Mesenchymal stem cell of the bone marrow (primary cell): Measurements from ENCODE around the gene SYNGR2.

DNA sequence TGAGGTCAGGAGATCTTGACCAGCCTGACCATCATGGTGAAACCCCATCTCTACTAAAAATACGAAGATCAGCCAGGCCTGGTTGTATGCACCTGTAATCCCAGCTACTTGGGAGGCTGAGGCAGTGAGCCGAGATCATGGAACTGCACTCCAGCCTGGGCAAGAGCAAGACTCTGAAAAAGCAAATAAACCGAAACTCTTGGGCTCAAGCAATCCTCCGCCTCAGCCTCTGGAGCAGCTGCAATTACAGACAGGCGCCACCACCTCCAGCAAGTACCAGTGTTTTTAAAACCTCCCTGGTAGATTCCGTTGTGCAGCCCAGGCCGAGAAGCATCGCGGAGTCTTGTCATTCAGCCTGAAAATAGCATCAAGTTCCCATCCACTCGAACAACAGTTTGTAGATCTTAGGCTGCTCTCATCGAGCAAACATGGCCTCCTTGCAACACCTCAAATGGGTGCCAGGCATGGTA is 18.2 kb downstream of the TMC6 start:
- CAGE, long polyA plus RNA: no peak

DNA sequence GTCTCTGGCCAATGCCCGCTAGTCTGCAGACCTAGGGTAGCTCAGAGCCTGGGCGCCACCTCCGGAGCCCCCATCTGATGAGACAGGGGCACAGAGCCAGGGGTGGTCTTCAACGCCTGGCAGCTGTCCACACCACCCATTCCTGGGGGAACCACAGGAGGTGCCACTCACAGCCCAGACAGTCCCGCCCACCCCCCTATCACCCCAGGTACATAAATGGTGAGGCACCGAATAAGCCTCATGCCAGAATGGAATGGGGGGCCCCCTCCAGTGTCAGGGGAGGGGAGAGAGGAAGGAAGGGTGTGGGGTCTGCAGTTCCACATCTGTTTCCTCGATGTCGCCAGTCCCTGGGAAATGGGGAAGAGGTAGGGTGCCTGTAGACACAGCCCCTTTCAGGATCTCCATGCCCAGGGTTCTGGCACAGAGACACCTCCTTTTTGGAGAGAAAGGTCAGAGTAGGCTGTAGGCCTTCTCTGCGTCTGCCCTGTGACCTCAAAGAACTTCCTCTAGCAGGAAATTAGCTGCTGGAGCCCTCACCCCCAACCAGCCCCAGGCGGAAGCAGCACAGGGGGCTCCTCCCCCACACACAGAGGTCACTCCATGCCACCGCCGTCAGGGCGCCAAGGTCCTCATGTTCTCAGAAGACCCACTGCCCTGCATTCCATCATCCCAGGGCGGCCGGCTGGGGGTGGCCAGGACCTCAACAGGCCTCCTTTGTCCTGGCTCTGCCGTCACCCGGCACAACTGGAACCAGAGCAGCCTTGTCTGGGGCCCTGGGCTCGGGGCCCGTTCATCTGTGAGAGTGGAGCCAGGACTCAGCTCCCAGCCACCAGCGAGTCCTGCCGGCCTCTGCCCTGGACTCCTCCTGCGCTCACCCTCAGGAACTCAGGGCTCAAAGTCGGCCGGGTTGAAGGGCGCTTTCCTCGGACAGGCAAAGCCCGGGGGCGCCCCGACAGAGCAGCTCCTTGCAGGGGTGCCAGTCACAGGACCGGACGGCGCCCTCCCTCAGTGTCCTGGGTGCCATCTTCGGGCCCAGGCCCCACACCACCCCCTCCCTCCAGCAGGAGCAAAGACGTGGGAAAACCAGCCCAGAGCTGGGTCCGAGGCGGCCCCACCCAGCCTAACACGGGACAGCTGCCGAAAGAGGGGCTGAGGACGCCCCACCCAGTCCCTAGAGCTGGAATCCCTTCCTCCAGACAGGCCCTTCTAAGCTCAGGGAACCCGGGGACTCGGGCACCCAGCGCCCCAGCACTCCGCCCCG is 1.3 kb downstream of the TMC6 start:
- CAGE, long polyA plus RNA: no peak

DNA sequence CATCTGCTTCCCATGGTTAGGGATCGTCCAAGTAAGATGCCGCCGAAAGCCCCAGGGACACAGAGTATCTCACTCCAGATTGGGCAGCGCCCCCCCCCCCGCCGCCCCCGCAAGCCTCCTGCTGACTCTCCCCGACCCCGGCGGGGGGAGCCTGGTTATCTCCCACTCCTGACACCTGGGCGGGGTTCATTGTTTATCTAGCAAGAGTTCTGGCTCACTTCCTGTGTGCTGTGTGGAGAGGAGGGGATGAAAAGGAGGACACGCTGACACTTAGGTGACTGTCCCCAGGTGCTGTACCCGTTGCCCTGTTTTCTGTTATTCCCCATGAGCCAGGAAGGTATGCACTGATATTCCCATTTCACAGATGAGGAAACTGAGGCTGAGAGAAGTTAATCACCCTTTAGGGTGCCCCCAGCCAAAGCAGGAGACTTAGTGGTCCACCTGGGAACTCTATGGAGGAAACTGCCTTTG is 508 bp upstream of the TMC6 start:
- CAGE, long polyA plus RNA: no peak

GRCh38 chr17:78131876-78132713 is 1.5 kb downstream of the TMC8 start:
- CAGE, long polyA plus RNA: no peak

DNA sequence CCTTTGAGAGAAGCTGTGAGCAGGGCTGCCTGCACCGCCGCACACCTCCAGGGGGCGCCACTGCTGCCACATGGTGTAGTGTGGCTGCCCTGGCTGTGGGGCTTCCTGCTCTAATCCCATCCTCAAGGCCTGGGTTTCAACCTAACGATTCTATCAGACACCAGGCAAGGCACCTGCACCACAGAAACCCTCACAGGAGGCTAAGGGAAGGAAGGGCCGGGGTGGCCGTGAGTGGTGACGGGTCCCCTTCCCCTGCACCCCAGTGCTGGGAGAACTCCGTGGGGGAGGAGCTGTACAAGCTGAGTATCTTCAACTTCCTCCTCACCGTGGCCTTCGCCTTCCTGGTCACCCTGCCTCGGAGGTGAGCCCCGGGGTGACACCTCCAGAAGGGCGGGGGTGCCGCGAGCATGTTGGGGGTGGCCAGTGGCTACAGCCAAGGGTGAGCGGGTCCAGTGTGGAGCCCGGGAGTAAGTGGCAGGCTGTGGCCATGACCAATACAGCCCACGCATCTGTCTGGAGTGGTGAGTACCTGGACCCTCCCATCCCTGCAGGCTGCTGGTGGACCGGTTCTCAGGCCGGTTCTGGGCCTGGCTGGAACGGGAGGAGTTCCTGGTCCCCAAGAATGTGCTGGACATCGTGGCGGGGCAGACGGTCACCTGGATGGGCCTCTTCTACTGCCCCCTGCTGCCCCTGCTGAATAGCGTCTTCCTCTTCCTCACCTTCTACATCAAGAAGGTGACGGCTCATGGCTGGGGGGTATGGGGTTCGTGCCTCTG is 7.1 kb downstream of the TMC8 start:
- CAGE, long polyA plus RNA: no peak

- CAGE, long polyA plus RNA: no peak
These were observed 7.1 kb upstream of the C17orf99 start for GRCh38 chr17:78138941-78139548.

DNA sequence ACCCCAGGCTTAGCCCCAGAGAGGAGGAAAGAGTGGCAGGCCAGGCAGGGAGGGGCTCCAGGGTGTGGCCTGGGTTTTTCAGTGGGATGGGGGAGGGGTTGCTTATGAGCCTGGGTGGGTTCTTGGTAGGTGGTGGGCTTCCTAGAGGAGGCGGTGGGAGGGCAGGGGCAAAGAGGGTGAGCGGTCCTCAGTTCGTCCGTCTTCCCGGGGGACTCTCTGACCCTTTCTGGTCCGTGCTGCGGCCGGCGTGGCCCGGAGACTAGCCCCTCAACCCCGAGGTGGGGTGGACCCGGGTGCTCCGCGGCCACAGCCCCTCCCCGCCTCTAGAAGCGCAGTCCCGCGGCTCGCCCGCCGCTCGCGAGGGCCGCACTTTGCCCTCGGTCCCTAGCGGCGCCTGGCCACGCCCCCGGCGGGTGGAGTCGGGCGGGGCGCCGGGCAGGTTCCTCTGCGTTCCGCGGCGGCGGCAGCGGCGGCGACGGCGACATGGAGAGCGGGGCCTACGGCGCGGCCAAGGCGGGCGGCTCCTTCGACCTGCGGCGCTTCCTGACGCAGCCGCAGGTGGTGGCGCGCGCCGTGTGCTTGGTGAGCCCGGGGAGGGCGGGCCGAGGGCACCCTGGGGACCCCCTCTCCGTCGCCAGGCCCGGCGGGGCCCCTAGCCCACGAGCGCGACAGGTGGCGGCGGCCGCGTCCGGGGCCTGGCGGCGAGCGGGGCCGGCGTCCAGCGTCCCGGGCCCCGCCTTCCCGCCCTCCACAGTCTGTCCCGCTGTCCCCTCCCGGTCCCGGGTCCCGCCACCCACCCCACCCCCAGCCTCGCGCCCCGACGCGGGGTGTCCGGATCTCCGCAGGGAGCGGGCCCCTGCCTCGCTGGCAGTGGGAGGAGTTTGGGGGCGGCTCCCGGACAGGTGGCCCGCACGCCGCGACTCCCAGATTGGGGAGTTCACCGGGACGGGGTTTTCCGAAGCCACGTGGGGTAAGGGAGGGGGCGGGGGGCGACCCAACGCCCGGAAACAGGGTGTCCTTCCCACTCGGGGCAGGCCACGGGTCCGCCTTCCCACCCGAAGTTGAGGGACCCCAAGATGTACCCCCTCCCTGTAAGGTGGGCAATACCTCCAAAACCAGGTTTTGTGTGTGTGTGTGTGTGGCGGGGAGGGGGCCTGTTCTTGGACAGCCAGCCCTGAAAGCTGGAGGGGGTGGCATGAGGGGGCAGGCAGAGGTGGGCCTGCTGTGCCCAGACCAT is at the start of gene SYNGR2:
Gene SYNGR2, plus strand, starts transcription at position 448 of the 1,237 bp plus-strand sequence.
- CAGE, long polyA plus RNA: no peak

DNA sequence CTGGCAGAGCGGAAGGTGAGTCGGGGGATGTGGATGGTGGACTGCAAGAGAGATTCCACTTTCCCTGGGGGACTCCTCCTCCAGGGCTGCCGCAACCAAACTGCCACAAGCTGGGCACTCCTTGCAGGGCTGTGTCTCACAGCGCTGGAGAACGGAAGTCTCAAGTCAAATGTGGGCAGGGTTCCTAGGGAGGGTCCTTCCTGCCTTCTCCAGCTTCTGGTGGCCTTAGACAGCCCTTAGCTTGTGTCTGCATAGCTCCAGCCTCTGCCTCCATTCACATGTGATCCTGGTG is 11.4 kb upstream of the BIRC5 start:
- CAGE, long polyA plus RNA: no peak

GRCh38 chr17:78226874-78227355 is 4.5 kb upstream of the TMEM235 start:
- CAGE, long polyA plus RNA: no peak

- CAGE, long polyA plus RNA: no peak
These were observed 20.0 kb downstream of the TMEM235 start for GRCh38 chr17:78251252-78251945.

GRCh38 chr17:78272594-78273326 is 41.3 kb downstream of the TMEM235 start:
- CAGE, long polyA plus RNA: no peak

DNA sequence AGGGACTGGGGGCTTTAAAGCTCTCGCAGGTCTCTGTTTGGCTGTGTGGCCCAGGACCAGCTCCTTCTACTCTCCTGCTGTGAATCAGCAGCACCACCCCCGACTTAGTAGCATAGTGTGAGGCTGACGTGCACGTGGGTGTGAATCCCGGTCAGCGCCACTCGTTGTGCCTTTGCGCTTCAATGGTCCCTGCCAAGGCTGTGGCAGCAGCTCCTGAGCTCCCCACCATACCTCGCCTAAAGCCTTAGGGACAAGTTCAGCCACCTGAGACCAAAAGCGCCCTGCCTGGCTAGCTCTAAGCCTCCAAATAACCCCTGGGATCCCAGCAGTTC is 50.1 kb downstream of the TMEM235 start:
- CAGE, long polyA plus RNA: no peak

- CAGE, long polyA plus RNA: no peak
These were observed 22.4 kb downstream of the SOCS3 start for GRCh38 chr17:78337283-78338056.

GRCh38 chr17:78342024-78342946 is 17.6 kb downstream of the SOCS3 start:
- CAGE, long polyA plus RNA: no peak

DNA sequence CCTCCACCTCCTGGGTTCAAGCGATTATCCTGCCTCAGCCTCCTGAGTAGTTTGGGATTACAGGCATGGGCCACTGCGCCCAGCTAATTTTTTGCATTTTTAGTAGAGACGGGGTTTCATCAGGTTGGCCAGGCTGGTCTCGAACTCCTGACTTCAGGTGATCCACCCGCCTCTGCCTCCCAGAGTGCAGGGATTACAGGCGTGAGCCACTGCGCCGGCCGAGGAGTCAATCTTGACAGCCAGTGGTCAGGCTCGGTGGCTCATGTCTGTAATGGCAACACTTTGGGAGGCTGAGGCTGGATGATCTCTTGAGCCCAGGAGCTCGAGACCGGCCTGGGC is 704 bp upstream of the PGS1 start:
- CAGE, long polyA plus RNA: no peak

- CAGE, long polyA plus RNA: no peak
These were observed 490 bp downstream of the PGS1 start for GRCh38 chr17:78378795-78379483.

DNA sequence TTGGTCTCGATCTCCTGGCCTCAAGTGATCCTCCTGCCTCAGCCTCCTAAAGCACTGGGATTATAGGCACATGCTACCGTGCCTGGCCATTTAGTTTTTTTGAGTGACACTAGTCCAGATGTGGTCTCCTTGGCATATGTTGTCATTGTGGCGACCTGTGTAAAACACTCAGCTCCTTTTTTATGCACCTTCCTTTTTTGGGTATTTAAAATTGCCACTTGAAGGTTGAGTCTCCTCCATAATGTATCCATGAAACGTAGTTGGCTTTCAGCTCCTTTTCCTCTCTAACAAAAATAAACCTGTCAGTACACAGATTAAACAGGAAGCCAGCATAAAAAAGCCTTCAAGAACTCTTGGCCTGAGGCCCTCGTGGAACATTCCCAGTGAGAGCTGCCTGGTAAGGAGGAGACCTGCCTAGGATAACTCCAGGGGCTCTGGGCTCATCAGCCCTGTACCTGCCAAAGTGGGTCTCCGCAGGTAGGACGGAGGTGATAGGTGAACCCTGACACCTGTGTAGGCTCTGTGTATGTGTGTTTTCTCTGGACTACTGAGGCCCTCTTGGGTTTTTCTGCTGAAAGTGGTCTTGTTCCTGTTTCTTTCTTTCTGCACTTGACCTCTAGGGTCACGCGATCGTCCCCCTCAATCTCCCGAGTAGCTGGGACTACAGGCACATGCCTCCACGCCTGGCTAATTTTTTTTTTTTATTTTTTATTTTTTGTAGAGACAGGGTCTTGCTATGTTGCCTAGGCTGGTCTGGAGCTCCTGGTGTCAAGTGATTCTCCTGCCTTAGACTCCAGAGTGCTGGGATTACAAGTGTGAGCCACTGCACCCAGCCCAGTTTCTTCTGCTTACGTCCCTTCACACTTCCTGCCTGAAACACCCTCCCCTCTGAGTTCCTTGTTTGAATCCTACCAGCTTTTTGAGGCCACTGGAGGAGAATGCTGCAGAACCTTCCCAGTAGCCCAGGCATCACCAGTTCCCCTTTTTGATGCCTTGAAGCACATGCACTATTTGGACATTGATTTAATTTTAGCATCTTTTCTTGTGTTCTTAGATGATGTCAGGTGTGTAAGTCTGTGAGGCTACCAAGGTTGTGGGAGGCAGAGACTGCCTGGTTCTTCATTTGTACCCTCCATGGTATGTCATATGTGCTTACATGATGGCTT is 9.7 kb downstream of the PGS1 start:
- CAGE, long polyA plus RNA: no peak

GRCh38 chr17:78434468-78435131 is 56.2 kb downstream of the PGS1 start:
- CAGE, long polyA plus RNA: no peak

DNA sequence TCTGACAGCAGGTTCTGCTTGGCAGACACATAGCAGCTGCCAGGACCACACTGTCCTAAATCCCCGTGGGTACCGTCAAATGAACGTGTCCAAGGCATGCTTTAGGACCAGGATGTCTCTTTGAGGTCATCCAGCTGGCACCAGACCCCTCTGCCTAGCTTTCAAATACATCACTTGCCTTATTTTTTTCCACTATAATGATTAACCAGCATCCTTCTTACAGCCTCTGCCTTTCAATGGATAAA is 64.4 kb downstream of the CYTH1 start:
- CAGE, long polyA plus RNA: no peak

- CAGE, long polyA plus RNA: no peak
These were observed 47.4 kb downstream of the CYTH1 start for GRCh38 chr17:78734640-78735189.